Measurements from ENCODE around the genes RILPL1 and DHX37.

DNA sequence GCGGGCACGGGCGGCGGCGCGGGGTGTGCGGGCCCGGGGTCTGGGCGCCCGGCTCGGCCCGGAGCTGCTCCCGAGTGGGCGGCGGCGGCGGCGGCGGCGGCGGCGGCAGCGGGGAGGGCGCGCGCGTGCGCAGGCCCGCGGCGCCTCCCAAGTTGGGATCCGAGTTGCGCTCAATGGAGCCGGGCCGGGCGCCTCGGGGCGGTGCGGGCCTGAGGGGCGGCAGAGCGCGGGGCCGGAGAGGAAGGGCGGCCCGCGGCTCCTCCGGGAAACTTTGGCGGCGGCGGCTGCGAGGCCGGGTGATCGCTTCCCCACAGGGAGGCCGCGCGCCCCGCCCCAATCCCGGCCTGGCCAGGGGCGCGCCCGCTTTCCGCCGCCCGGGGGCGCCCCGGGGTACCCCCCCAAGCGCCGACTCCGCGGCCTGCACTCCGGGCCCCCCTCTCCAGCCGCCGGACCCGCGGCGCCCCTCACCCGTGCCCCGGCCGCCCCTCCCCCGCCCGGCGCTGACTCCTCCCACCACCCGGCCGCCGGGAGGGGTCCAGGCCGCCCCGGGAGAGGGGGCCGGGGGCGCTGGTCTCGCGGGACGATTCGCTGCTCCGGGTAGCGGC is at the start of gene RILPL1:
Gene RILPL1 (minus strand): TSS at position 76 of the 605 bp plus-strand sequence.
- PRO-cap: bidirectional peak, plus-strand start at position 150 of the sequence, minus-strand start at position 66 of the sequence; bidirectional peak, plus-strand start at position 551 of the sequence, minus-strand start at position 338 of the sequence

DNA sequence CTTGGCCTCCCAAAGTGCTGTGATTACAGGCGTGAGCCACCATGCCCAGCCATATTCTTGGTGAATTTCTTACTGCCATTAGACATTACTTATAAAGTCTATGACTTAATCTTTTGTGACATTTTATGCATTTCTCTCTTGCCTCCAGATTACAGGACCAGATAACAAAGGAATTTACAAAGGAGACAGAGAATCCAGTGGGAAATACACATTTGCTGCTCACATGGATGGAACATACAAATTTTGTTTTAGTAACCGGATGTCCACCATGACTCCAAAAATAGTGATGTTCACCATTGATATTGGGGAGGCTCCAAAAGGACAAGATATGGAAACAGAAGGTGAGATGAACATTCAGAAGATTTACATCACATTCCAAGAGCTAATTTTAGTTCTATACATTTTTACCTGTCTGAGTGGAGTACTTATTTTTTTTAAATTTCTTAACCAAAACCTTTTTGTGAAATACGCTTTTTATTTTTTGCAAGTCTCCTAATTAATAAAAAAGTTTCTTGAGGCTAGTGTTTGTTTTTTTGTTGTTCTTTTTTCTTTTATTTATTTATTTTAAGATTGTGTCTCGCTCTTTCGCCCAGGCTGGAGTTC is 2.3 kb downstream of the TMED2 start:
- PRO-cap: no peak

- PRO-cap: no peak
Measured at GRCh38 chr12:123762658-123763519, 788 bp downstream of the DNAH10 start.

DNA sequence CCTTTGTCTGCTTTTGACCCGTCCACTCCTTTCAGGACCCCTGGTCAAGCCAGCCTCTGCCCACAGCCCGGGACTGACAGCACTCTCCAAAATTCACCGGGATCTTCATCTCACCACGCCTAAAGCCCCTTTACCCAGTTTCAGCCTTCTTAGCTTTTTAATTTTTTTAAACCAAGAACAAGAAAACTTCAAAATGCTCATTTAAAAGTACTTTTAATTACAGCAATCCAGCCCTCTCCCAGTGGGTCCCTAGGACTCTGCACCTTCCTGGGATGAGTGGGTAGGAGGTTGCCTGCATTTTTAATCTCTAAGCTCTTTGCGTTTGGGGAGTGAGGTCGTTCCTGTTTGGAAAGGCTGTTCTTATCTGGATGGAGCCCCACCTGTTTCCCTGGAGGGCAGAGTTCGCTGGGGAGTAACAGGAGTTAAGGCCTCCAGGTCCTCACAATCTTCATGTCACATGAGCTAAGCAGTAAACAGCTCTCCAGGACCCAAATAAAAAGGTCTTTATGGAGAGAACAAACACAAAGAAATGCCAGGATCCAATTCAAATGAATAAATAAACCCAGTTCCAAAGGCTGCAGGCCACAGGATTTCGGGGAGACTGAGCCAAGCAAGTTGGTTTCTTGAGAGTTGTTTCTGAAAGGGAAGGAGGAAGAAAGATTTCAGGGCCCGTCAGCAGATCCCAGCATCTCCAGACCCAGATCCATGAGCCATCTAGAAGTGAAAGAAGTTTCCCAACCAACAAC is 56.0 kb upstream of the RFLNA start:
- PRO-cap: no peak

GRCh38 chr12:124273504-124274070 is 21.3 kb upstream of the RFLNA start:
- PRO-cap: no peak

GRCh38 chr12:124320768-124321214 is 25.9 kb downstream of the RFLNA start:
- PRO-cap: no peak

DNA sequence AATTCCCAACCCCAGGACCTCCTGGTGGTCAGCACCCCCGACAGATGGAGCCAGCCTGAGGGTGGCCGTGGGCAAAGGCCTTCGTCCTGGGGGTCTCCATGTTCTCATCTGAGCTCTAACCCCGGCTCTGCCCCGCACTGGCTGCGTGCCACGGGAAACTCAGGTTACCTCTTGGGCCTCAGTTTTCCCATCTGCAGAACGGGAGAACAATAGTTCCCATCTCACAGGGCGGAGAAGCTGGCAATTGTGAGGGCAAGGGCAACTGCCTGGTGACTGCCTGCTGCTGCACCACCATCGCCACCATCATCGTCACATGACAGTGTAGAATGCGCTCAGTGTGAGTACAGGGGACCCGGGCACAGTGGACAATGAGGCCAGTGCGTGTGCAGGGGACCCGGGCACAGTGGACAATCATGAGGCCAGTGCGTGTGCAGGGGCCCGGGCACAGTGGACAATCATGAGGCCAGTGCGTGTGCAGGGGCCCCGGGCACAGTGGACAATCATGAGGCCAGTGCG is 78.0 kb downstream of the RFLNA start:
- PRO-cap: no peak

GRCh38 chr12:124390483-124391099 is 95.7 kb downstream of the RFLNA start:
- PRO-cap: bidirectional peak, plus-strand start at chr12:124390913, minus-strand start at chr12:124390813

DNA sequence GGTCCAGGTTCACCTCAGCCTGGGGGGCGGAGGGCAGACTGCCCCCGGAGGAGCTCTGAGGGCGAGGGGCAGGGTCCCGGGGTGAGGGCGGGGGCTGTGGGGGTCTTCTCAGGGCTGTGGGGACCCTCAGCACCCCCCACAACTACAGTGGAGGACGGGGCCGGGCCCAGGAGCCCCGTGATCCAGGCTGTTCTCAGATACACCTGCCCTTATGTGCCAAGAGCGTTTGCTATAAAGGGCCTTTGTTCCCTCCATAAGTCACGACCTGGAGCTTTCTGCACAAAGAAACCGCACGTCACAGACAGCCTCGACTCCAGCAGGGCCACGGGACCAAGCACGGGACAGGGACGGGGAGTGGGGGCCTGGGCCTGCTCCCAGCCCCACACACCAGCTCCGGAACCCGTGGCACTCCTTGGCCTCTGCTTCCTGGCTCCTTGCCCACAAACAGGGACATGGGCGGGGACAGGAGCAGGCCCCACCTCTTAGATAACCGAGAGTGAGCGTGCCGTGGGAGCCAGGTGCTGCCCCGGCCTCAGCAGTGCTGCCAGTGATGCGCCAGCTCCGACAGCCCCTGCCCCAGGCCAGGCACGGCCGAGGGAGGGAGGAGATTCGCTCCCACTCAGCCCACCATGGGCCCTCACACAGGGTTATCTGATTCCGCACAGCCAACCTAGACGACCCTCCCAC is 101.9 kb downstream of the RFLNA start:
- PRO-cap: bidirectional peak, plus-strand start at position 517 of the sequence, minus-strand start at position 205 of the sequence

GRCh38 chr12:124492803-124493353 is 74.5 kb downstream of the NCOR2 start:
- PRO-cap: no peak

DNA sequence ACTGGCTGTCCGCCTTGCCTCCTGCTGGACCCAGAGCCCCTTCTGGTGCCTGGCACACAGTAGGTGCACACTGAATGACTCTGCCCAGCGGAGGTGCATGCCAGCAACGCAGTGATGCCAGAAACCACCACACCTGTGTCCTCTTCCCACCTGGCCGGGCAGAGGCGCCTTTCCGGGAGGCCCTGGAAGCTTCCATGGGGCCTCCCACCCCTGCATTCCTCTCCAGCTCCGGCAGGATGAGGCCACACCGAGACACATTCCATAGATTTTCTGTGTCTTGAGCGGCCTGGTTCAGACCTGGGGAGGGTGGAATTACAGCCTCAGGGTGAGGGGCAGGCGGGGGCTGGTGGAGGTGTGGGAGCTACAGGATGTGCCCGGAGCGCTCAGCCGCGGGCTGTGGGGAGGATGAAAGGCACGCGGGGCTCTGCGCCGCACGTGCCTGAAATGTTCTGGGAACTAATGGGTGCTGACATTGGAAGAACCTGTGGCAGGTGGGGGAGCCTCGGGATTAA is 66.9 kb downstream of the NCOR2 start:
- PRO-cap: no peak

DNA sequence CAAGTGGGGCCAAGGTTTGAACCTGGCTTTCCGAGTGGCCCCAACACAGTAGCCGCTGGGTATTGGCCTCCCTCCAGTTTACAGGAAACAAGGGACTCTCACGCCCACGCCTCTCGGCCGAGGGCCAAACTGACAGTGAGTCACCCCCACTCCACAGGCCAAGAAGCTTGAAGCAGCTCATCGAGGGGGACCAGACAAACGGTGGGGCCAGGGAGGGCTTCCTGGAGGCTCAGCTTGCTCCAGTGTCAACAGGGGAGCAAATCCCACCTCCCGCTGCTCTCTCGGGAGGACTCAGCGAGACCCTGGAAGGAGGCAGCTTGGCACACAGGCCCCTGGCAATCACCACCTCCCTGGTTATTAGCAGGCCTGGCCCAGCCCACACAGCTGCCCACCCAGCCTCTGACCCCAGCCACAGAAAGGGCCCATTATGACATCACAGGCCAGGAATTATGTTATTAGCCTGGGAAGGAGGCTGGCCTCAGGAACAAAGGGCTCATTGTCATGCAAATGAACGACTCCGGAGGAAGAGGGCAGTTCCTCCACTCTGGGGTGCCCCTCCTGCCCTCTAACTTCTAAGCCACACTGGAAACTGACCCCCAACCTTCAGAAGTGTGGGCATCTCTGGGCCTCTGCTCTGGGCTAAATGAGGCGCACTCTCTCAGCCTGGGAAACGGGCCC is 54.5 kb downstream of the NCOR2 start:
- PRO-cap: no peak

GRCh38 chr12:124554191-124555132 is 12.9 kb downstream of the NCOR2 start:
- PRO-cap: no peak

GRCh38 chr12:124592439-124593147 is 25.2 kb upstream of the NCOR2 start:
- PRO-cap: no peak

DNA sequence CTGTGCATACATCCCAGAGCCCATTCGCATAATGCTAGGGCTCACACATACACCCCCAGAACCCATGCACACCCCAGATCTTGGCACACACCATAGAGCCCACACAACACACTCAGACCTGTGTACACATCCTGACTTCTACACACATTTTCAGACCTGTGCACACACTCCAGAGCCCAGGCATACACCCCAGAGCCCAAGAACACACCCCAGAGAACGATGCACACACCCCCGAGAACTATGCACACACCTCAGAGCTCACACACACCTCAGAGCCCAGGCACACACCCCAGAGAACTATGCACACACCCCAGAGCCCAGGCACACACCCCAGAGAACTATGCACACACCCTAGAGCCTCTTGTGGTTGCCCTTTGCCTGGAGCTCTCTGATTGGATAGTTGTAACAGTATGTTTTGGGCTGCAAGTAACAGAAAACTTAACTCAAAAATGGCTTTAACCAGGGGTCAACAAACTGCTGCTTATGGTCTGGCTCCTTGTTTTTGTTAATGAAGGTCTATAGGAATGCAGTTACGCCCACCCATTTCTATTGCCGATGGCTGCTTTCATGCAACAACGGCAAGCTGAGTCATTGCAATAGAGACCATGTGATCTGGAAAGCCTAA is 65.9 kb upstream of the NCOR2 start:
- PRO-cap: no peak

GRCh38 chr12:124676197-124676902 is 108.9 kb upstream of the NCOR2 start:
- PRO-cap: no peak

GRCh38 chr12:124861235-124861905 is 2.3 kb downstream of the SCARB1 start:
- PRO-cap: unidirectional peak, minus-strand start at chr12:124861602

GRCh38 chr12:124912472-124912908 is 2.0 kb downstream of the UBC start:
- PRO-cap: unidirectional peak, minus-strand start at chr12:124912589

DNA sequence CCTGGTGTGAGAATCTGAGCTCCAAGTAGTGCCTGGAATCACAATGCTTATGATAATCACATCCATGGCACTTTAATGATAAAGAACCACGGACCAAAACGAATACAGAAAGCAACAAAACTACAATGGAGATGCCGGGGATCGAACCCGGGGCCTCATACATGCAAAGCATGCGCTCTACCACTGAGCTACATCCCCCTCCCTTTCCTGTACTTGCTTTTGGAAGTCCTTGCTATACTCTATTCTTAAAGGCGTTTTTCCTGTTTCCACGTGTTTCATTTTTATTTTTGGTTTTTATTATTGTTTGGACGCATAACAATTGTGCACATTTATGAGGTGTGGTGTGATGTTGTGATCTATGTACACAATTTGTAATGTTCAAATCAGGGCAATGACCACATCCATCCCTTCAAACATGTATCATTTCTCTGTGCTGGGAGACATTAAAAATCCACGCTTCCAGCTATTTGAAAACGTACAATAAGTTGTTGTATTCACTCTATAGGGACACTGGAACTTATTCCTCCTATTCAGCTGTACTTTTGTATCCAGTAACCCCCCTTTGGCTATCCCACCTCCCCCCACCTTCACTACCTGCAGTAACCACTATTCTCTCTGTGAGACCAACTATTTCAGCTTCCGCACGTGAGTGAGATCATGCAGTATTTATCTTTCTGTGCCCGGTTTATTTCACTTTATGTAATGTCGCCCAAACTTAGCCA is 7.3 kb upstream of the UBC start:
- PRO-cap: unidirectional peak, minus-strand start at position 206 of the sequence

- PRO-cap: unidirectional peak, minus-strand start at chr12:124989117
Measured at GRCh38 chr12:124988802-124989352, at the start of gene DHX37. TSS of gene DHX37 (minus strand) at chr12:124989131.

All from gallbladder (tissue), 1 donor.